Cerebral cortex (tissue), 2 donors: ENCODE data around the gene CACNB4.

- PRO-cap, 2 experiments = no peak in any of the 2 experiments
Measured at GRCh38 chr2:150469520-150470379, 17.7 kb downstream of the RND3 start.

DNA sequence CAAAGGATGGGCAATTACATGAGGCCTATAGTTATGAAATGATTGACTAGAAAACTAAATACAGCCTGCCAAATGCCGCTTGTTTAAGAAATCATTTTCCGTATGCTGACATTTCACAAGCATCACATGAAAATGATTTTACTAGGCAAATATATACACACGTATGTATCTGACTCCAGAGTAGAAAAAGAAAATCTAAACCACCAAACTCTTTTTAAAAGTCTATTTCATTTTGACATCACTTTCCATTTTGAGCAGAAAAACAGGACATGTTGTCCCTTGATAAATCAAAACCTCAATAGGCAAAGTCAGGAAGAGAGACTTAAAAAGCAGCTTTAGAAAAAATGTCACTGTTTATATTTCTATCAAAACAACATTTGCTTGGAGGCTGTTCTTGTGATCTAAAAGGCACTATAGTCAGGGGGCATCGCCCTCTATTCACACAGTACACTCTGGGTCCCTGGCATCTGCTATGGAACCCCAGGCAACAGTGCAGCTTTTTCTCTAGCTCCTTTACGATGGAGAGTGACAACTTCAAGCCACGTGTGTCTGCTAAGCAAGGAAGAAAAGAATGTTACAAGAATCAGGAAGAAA lies 11.4 kb downstream of the RND3 start:
- PRO-cap, 2 experiments = peak in 1 of 2 experiments; most common plus-strand start position 466 of the sequence (in 1); most common minus-strand start position 300 of the sequence (in 1)

DNA sequence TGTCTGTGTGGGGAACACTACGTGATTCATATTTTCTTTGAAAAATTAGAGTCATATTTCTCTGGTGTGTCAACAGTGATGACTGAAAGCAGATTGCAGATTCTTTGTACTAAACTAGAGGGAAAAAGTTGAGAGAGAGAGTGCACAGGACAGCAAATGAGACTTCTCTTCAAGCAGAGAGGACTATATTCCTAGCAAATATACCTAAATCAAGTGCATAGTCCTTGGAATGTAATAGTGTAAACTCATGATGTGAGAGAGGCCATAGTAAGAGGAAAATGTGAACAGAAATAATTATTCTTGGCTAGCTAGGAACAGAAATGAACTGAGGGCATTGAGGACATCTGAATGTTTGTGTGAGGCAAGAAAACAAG lies 157.0 kb upstream of the RND3 start:
- PRO-cap, 2 experiments = no peak in any of the 2 experiments

- PRO-cap, 2 experiments = peak in 1 of 2 experiments; most common plus-strand start chr2:151261096 (in 1)
Measured at GRCh38 chr2:151260519-151261183, 1.0 kb downstream of the RBM43 start.

- PRO-cap, 2 experiments = no peak in any of the 2 experiments
Measured at GRCh38 chr2:151464346-151464928, 54.7 kb downstream of the RIF1 start.

DNA sequence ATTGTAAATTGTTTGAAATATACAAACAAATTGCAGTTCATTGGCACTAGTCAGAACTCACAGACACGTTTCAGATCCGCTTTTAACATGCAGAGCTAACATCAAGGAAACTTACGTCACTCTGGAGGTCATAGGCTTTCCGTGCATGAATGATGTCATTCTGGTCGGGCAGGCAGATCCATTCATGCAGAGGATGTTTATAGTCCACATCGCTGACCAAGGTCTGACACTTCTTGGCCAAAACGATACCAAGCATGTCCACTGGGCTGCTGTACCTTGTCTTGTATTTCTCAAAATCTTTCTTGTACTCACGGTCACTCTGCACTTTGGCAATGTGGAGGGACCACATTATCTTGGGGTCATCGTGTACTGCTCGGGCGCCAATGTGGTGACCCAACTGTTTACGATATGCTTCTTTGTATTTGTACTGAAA lies 114.9 kb downstream of the NEB start:
- PRO-cap, 2 experiments = no peak in any of the 2 experiments

DNA sequence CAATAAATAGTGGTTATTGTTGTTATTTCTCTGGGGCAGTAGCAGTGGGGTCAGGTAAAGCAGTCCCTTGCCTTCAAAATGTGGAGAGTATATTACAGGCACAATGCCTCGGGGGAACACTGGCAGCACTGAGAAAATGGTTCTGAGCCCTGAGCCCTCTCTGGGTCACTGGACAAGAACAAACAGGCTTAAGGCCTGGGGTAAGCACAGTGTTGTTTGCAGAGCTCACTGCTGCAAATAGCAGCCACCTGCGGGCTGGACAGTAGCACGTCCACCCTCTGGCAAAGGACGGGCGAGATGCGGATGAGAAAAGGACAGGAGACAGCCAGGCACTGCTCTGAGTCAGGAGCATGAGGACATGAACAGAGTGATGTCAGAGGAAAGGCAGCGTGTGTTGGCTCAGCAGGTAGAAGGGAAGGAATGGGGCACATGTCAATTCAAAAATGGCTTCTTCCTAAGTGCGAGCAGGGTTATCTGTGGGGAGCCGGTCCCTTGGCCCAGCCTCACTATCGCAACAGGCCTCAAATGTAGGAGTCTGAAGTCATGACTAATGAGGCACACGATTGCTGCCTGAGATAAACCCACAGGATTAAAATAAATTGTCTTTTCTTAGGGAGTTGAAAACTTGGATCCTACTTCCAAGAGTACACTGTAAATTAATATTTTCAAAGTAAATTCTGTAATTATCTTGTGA lies 25.9 kb upstream of the NEB start:
- PRO-cap, 2 experiments = peak in 1 of 2 experiments; most common minus-strand start position 508 of the sequence (in 1)

DNA sequence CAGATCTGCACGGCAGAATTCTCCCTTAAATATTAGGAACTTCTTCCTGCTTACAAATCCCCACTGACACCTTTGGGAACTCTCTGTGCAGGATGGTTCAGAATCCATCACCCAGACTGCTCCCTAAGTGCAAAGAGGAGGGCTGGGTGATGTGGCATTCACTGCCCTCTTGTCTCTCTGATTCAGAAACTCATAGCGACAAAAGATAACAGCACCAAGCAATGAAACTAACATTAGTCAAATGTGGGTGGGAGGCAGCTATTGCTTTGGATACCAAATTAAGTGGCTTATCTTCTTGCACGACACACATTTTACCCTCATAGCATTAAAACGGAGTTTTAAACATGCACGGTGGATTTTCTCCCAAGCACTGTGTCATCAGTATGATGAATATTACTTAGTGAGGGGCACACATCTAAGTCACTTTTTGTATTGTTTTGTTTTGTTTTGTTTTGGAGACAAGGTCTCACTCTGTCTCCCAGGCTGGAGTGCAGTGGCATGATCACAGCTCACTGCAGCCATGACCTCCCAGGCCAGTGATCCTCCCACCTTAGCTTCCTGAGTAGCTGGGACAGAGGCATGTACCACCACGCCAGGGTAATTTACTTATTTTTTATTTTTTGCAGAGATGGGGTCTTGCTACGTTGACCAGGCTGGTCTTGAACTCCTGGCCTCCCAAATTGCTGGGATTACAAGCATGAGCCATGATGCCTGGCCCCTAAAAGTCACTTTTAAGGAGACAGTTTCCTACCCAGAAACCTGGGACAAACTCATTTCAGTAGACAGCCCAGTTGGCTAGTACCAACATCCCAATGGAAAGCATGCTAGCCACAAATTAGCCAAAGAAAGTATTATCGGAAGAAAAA lies 41.0 kb upstream of the NEB start:
- PRO-cap, 2 experiments = no peak in any of the 2 experiments

GRCh38 chr2:151860325-151860703 lies 32.1 kb upstream of the ARL5A start:
- PRO-cap, 2 experiments = no peak in any of the 2 experiments

DNA sequence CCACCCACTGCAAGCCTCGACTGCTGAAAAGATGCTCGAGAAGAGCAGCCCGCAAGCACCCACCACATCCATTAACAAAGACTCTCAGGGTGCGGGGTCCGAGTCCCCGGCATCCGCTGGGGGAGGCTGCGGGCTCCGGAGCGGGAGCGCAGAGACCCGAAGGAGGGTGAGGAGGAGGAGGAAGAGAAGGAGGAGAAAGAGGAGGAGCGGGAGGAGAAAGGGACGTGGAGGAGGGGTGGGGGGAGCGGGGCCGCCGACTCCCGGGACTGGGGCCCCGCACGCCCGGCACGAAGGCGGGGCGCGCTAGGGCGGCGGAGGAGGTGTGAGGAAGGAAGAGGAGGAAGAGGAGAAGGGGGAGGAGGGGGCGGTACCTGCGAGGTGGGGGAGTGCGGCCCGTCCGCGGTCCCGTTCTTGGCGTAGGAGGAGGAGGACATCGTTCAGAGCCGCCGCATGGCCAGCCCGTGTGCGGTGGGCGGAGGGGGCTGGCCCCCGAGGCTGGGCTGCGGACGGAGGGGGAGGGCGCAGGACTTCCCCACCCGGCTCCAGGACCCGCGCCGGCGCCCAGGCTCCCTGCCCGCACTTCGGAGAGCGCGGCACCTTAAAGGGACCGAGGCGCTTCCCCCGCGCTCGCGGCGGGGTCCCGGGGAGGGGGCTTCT lies at the start of gene CACNB4:
TSS of gene CACNB4 (minus strand) at position 467 of the 657 bp plus-strand sequence.
- PRO-cap, 2 experiments = no peak in any of the 2 experiments

DNA sequence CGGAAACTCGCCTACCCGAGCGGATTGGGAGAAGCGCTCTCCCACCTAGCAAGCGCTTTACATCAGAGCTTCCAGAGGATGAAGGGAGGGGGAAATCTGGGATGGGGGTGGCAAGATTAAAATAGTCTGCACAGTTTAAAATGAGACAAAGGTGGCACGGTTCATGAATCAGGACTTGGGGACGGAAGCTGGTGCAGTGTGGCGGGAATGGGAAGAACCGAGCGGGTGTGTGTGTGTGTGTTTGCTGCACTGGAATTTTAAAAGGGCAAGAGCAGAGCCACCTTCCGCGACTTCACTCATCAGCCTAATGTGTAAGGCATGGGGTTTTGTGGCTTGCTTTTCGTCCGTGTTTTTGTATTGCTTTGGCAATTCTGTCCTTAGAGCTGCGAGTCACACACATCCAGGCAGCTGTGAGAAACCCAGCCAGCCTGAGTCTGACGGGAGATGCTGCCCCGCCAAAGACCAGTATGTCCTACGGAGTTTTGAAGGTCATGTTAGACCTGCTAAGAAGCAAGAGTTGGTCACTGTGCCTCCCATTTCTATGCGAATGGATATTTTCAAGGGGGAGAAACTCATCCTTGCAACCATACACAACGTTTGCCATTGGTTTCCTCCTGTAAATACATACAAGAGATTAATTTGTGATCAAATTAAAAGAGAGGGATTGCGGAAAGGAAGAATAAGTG lies 534 bp upstream of the CACNB4 start:
- PRO-cap, 2 experiments = peak in 1 of 2 experiments; most common plus-strand start position 196 of the sequence (in 1); most common minus-strand start position 64 of the sequence (in 1)

GRCh38 chr2:152558992-152559669 lies 158.1 kb downstream of the PRPF40A start:
- PRO-cap, 2 experiments = no peak in any of the 2 experiments

GRCh38 chr2:152644193-152644965 lies 72.9 kb downstream of the PRPF40A start:
- PRO-cap, 2 experiments = no peak in any of the 2 experiments

DNA sequence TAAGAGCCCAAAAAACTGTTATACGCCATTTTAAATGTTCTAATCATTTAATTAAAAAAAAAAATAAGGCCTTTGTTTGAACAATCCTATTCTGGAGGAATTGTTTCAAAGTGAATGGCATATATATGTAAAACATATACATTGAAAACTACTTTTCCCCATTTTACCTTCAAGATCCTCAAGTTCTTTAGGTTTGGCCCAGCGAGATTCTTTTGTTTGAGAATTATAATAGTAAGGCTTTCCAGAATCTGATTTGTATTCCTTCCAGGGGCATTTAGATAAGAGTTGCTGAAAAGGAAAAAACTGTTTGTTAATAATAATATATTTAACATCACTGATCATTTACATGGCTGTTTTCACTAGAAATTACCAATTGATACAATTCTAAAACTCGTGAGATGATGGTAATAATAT lies 38.1 kb downstream of the PRPF40A start:
- PRO-cap, 2 experiments = no peak in any of the 2 experiments

- PRO-cap, 2 experiments = no peak in any of the 2 experiments
Measured at GRCh38 chr2:152681129-152681414, 36.2 kb downstream of the PRPF40A start.

GRCh38 chr2:152715620-152716304 lies 1.5 kb downstream of the PRPF40A start:
- PRO-cap, 2 experiments = no peak in any of the 2 experiments

GRCh38 chr2:152804367-152804594 lies 85.9 kb downstream of the ARL6IP6 start:
- PRO-cap, 2 experiments = no peak in any of the 2 experiments

DNA sequence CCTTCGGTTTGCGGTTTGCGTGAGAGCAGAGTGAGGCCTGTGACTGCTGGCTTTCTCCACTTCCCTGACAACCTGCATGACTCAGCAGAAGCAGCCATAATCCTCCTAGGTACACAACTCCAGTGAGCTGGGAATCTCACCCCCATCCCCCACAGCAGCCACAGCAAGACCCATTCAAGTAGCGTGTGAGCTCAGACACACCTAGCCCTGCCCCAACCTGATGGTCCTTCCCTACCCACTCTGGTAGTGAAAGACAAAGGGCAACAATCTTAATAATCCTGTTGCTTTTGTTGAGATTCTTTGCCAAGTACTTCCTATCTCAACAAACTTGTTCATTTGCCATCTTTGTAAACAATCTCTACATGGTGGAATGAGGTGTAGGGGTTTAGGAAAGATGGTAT lies 114.7 kb upstream of the RPRM start:
- PRO-cap, 2 experiments = no peak in any of the 2 experiments

DNA sequence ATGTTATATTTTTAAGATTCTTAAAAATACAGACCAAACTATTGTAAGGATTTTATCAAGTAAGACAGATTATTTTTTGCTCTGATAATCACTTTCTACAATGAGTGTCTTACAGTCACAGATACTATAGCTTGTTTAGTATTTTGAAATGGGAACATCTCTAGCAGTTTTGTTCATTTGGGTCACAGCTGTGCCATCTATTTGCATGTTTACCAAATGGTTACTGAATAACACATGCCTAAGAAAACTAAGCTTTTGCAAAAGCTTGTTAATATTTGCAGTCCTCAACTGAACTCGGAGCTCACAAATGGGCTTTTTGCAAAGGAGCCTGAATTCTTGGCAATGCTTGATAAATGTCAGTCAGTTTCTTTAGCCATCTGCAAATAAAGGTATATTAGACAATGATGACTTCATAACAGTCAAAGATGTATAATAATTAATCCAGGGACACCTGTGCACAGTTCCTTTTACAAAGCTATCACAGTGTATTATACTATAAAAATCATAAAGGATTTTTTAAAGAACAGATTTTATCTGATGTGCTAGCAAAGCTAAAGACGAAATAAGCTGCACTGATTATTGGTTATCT lies 248.6 kb upstream of the KCNJ3 start:
- PRO-cap, 2 experiments = no peak in any of the 2 experiments

DNA sequence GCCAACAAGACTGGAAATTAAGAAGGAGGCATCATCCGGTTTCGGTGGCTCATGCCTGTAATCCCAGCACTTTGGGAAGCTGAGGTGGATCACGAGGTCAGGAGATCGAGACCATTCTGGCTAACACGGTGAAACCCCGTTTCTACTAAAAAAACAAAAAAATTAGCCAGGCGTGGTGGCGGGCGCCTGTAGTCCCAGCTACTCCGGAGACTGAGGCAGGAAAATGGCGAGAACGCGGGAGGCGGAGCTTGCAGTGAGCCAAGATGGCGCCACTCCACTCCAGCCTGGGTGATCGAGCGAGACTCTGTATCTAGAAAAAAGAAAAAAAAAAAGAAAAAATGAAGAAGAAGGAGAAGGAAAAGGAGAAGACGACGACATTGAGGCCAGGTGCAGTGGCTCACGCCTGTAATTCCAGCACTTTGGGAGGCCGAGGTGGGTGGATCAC lies 532.6 kb downstream of the KCNJ3 start:
- PRO-cap, 2 experiments = no peak in any of the 2 experiments